Umbilical cord (tissue), 2 donors: ENCODE results near the genes ELAC1 and DCC.

DNA sequence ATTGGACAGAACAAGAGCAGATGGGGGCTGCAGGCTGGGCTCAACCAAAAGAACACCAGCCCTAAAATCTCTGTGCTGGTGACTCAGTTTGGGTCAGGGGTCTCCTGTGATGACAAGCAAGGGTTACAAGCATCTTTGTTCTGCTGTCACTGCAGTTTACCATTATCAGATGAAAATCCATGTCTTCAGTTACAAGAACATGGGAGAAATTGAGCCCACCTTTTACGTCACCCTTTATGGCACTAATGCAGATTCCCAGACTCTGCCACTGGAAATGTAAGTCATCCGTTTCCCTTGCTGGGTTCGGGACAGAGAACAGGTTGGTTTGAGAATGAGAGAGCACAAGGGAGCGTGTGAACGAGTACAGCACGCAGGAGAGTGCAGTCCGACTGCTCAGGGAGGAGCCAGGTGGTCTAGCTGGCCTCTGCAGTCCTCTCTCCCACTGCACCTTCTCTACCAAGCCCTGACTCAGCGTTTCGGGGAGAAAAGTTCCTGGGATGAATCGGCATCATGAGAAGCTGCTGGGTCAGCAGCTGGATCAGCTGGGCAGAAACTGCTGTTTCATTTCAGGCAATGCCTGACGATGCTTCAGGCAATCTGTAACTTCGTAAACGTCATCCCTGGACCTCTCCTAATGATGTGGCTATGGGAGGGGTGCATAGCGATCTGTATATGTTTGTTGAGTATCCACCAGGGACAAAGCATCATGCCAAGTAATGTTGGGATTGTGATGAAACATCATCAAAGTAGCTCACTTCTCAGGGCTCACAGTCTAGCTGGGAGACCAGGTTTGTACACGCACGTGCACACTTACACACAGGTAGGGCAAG lies 20.6 kb downstream of the LIPG start:
- RAMPAGE, long total RNA, result no peak

GRCh38 chr18:49629107-49629613 lies 67.3 kb downstream of the LIPG start:
- RAMPAGE, long total RNA, result no peak

DNA sequence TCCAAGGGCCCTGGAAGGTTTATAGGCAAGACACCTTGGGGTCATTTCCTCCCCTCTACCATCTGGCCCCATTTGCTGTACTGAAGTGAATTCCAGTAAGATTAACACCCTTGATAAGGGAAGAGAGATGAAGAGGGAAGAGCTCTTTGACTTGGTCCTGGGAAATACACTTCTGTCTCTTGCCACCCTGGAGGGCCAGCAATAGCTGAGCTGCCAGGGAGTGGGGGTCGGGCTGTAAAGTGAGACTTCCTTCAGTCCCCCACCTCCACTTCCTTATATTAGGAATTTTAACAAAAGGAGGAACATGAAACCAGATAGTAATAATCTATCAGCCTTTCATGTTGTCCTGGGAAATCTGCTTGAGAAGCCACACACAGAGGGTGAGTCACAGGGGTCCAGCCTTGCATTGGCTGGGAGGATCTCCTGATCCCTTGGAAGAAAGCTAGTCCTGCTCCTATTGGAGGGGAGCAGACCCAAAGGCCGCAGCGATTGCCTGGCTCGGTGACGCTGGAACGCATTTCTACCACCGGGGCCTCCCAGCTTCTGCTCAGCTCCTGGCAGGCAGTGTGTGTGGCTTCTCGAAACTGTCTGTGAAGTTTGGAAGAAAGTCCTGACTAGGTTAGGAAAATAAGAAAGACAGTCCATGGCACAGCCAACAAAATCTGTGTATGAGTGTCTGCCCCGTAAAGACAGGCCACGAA lies 87.3 kb downstream of the ACAA2 start:
- RAMPAGE, long total RNA, result no peak

DNA sequence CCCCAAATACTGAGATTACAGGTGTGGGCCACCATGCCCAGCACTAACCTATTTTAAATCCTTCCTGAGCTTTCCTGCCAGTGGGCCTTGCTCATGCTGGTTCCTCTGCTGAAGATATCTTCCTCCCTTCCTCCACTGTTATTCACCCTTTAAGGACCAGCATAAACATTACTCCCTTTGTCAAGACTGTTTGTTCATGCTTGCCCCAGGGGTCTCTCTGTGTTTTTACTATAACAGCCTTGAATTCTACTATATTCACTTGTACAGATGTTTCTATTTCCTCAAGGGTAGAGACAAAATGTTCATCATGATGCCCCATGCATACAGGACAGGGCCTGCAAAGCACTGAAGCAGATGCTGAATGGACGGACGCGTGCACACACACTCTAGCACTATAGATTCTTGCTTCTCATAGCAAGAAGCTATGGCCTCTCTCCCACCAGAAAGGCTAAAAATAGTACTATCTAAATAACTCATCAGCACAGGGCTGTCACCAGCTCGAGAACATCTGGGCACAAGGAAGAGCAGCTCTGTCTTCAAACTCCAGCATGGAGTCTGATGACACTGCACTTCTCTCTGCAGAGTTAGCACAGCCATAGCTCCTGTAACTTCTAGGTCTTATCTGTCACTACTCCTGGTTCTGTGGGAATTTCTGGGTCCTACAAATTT lies 123.7 kb downstream of the MYO5B start:
- RAMPAGE, long total RNA, result no peak

DNA sequence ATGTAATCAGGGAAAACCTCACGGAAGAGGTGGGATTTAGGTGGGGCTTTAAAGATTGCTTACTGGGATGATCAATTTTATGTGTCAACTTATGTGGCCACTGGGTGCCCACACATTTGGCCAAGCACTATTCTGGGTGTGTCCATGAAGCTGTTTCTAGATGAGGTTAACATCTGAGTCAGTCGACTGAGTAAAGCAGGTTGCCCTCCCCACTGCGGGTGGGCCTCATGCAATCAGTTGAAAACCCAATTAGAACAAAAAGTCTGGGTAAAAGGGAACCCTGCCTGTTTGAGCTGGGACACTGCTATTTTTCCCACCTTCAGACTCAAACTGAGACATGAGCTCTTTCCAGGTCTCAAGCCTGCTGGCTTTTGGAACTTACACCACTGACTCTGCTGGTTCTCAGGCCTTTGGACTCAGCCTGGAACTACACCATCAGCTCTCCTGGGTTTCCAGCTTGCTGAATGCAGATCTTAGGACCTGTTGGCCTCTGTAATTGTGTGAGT lies 67.3 kb downstream of the MYO5B start:
- RAMPAGE, long total RNA, result no peak

GRCh38 chr18:50146870-50147269 lies 48.1 kb downstream of the MYO5B start:
- RAMPAGE, long total RNA, result no peak

DNA sequence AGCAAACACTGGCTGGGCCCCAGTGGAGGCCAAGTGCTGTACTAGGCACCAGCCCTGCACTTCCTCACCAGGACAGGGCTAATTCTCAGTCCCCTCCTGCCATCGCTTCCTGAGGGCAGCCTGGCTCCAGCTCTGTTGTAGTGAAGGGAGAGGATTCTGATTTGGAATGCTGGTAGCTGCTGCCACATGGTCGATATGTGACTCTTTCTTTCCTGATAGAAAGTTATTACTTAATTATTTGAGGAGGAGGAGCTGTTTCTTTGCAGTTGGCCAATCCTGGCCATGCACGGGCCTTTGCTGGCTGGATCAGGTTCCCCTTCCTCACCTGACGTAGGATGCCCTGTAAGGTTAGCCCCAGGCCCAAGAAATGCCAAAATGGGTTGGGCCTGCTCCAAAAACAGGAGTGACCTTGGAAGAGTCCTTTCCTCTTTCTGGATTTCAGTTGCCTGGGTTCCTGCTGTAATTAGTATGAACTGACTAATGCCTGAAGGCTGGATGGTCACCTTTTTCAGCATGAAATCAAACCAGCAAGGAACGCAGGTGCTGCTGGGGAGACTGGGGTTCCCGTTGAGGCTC lies 90.8 kb downstream of the MAPK4 start:
- RAMPAGE, long total RNA, result no peak

GRCh38 chr18:50653629-50654111 lies 93.8 kb downstream of the MAPK4 start:
- RAMPAGE, long total RNA, result no peak

DNA sequence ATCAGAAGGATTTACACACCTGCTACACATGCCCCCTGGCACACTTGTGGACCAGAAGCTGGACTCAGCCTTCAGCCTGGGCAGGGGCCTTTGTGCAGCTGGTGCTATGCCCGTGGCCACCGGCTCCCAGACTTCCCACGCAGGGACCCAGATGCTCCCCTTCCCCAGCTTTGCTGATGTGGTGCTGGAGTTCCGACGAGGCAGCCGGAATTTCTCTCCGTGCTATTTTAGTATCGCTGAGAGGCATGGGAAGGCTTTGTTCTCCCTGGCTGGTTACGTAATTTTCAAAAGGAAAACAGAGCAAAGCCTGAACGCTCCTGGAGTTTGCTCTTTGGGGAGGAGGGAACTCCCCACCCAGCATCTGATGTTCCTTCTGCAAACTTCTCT lies 94.7 kb downstream of the MAPK4 start:
- RAMPAGE, long total RNA, result no peak

- RAMPAGE, long total RNA, result no peak
These were observed 97.2 kb downstream of the MAPK4 start for GRCh38 chr18:50656894-50657580.

- RAMPAGE, long total RNA, result no peak
These were observed 105.7 kb downstream of the MAPK4 start for GRCh38 chr18:50665359-50666117.

- RAMPAGE, long total RNA, result no peak
These were observed 44.6 kb downstream of the MRO start for GRCh38 chr18:50775204-50775726.

GRCh38 chr18:50849491-50850024 lies 29.4 kb upstream of the ME2 start:
- RAMPAGE, long total RNA, result no peak

DNA sequence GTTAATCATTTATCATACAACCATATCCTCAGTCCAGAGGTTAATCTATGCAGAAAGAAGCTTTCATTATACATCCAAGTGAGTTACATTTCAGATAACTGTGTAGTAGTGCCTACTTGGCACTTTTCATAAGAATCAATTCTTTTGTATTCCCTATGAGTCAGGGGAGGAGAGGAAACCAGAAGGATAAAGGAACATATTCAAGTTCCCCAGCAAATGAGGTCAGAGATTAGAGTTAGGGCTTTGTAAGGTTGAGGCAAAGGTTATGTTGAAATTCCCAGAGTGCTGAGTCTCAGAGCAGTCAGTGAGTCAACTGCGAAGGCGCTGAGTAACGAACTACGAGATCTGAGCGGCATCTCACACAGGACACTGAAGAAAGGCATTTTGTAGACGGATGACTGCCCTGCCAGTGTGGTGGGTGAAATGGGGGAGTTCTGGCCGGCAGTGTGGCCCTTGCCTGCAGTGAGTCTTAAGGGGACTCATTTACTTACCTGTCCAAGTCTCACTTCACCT lies 25.0 kb upstream of the ME2 start:
- RAMPAGE, long total RNA, result no peak

GRCh38 chr18:50854796-50855090 lies 24.2 kb upstream of the ME2 start:
- RAMPAGE, long total RNA, result no peak

GRCh38 chr18:50967669-50968831 lies at the start of gene ELAC1:
TSS of gene ELAC1 (plus strand) at chr18:50968040.
- RAMPAGE, long total RNA, result no peak

DNA sequence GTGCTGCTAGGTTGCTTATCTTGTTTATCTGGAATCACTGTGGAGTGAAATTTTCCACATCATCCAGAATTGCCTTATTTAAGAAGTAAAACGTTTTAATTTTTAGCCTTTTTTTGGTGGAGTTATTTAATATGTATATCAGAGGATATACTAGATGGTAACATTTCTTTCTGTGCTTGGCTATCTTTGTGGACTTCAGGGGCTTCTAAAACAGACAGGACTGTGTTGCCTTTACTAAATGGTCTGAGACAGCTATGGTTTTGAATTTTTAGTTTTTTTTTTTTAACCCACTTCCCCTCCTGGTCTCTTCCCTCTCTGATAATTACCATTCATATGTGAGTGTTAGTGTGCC lies 52.4 kb downstream of the SMAD4 start:
- RAMPAGE, long total RNA, result no peak

DNA sequence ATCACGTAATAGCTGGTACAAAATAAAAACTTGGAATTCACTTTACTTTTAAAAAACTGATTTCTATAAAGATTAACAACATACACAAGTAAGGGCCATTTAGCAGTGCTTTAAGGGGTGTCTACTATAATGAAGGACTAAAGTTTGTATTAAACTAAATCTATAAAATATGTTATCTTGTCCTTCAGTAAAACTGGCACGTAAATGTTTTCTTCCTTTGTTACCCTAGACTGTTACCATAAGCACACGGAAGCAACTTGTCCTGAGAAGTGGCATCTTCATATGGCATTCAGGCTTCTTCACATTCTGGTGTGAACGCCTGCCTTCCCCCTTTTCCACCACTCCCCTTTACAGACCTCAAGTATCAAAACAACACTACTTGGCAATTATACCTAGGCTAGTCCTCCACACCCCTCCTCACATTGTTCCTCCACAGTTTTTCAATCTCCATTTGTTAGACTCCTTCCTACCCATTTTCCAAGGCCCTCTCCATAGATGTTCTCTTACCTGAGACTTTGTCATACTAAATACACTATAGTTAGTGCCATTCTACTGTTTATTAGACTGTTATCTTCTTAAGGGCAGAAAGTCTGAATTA lies 2.9 kb downstream of the MEX3C start:
- RAMPAGE, long total RNA, result no peak

DNA sequence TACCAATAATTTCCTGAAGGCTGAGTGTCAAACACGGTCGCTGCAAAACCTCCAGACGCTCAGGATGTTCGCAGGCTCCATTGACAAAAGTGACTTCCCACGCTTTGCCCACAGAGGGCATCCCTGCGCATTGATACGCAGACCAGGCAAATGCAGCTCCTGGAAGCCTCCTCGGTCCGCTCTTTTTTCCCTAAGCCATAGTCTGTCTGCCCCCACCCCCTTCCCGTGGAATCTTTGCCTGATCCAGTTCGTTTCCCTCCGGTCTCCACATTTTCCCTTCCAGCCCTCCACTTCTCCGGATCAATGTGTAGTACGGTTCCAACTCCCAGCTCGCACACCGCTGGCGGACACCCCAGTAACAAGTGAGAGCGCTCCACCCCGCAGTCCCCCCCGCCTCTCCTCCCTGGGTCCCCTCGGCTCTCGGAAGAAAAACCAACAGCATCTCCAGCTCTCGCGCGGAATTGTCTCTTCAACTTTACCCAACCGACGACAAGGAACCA lies at the start of gene DCC:
Gene DCC (plus strand): TSS at position 333 of the 500 bp plus-strand sequence.
- RAMPAGE, long total RNA, result no peak

- RAMPAGE, long total RNA, result no peak
These were observed 58.6 kb downstream of the MBD2 start for GRCh38 chr18:54165790-54166352.